OCI-LY7 (cell line): ENCODE results near the genes GRB14, SCN9A and SCN7A.

DNA sequence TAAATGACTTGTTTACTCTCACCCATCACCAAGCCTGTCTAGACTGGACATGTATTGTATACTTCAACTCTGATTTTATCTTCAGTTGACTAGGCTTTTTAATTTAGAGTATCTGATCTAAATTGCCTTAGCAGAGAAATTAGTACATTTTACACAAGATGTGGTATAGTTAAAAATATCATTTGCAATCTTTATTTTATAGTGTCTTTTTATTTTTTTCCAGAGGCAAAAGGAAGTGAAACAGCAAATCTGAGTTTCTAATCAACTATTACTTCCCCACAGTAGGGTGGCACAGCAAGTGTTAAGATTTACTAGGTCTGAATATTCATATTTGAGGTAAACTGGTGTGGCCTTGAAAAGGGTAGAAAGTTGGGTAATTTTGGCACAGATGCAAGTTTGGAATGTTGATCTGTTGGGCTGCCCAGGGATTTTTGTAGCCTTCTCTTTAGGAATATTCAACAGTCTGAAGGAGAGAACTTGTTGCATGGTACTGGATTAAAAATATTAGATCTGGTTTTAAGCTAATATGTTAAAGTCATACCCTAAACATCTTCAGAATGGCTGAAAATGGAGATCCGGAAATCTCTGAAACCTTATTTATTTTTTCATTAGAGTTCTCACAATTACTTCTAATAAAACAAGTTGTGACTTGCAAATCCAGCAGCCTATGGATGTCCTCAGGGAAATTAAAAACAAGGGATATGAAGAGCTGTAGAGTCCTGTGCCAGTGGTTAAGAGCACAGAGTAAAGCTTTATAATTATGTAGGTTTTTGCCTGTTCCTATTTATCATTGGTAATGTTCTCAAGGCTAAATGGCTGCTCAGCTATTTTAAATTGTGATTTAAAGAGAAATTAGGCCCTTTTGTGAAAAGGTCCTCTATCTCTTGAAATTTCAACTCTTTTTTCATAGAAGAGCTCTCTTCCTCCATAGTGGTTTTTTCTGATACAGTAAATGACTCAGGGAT, 10.8 kb downstream of the TANK start:
- PRO-cap = no peak
- RAMPAGE, long total RNA = no peak

- PRO-cap = bidirectional peak, plus-strand start at chr2:161243547, minus-strand start at chr2:161243363
- RAMPAGE, long total RNA = no peak
Measured at GRCh38 chr2:161243103-161243826, 65.0 kb upstream of the PSMD14 start.

DNA sequence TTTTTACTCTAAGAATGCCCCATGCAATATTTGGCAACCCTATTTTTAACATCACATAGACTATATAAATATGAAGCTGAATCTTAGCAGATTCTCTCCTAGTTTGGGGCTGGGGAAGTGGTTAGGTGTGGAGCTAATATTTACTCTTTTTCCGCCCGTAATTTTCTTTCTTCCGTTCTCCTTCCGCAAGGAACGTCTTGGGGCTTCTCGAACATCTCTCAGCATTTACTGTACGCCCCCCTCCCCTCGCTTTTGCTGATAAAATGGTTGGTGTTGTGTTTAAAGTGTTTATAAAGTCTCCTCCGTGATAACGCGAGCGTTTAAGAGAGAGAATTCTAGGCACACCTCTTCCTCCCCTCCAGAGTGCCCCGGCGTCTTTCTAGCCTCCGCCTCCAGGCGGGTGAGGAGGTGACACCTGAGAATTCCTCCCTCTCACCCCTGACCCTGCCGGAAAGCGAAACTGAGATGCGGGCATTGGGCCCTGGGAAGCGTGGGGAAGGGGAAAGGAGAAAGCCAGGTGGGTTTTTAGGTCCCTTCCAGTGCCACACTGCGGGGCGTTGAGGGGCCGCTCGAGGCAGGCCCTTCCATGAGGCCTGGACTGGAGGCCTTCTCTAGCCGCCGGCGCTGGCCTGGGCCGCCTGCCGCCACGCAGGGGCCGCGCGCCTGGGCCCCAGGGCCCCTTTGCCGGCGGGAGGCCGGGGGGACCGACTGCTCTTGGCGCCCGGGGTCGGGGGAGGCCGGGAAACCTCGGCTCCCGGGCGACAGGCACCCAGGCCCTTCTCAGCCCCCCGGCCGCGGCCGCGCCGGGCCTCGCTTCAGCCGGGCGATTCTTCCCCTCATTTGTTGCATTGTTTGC, 63.6 kb upstream of the PSMD14 start:
- PRO-cap = bidirectional peak, plus-strand start at position 361 of the sequence, minus-strand start at position 254 of the sequence
- RAMPAGE, long total RNA = no peak

DNA sequence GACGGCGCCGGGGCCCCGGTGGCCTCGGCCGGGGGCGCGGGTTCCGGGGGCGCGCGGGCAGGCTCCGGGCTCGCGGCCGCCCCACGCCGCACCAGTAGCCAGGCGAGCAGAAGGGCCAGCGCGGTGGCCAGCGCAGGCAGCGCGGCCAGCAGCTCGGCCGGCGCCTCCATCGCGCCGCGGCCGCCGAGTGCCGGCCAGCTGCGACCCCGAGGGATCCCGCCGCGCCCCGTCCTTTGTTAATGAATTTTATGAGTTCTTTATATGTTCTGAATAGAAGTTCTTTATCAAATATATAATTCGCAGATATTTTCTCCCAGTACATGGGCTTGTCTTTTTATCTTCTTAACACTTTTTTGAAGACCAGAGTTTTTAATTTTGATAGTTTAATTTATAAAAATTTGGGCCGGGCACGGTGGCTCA, 32.9 kb downstream of the PSMD14 start:
- PRO-cap = no peak
- RAMPAGE, long total RNA = no peak

- PRO-cap = no peak
- RAMPAGE, long total RNA = no peak
Measured at GRCh38 chr2:162712181-162712662, 126.3 kb downstream of the KCNH7 start.

GRCh38 chr2:162839316-162839898, 840 bp upstream of the KCNH7 start:
- PRO-cap = no peak
- RAMPAGE, long total RNA = no peak

DNA sequence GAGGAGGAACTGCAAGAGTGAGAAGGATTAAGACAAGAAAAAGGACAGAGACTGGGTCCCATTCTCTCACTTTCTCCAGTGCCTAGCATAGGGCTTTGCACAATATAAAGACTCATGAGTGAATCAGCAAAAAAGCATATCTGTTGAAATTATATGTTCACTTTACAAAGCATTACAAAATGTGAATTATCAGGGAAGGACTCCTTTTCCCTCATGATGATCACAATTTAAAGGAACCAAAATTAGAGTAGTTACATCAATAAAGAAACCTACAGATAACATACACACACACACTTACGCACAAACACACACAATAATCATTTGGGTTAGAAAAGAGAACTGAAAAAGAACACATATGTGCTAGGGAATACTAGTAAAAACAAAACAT, 42.5 kb downstream of the FIGN start:
- PRO-cap = no peak
- RAMPAGE, long total RNA = no peak

DNA sequence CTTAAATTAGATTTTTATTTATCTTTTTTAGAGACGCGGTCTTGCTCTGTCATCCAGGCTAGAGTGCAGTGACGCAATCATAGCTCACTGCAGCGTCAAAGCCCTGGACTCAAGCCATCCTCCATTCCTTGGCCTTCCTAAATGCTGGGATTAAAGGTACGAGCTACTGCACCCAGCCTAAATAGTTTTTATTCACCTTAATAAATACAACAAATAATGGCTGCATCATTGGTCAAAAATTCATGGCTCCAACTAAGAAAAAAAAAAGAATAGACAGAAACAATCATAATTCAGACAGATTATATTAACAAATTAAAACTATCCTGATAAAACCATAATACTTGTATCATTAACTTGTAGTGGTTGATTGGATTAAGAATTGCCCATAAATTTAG, 415.8 kb upstream of the FIGN start:
- PRO-cap = no peak
- RAMPAGE, long total RNA = no peak

DNA sequence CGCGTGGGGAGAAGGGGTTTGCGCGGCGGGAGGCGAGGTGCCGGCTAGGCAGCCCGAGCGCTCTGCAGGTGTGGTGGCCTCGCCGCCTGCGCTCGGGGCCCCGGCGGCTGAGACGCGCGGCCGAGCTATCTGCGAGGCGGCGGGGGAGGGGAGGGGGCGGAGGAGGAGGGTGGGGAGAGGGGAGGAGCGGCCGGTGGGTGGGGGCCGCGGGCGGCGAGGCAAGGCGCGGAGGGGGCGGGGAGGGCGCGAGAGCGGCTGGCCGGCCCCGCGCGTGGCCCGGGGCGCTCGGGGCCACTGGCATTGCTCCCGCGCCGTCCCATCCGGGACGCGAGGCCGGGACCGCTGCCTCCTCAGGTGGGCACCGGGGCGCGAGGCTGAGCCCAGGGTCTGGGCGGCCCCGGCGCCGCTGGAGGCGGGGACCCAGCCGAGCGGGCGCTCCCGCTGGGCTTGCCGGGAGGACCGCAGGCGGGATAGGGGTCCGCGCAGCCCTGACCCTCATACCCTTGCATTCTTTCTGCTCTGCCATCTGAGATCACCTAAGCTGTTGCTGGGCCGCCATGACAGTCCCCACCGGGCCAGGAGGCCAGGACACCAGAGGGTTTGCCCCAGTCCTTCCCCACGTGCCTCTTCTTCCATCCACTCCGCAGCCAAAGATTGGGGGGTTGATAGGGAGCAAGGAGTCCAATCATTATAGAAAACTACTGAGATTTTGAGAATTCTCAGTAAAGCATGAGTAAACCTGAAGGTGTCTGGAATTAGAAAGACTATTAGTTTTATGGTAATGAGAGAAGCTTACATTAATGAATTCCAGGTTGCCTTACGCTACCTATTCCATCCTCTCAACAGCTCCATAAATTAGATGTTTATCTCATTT, at the start of gene GRB14:
TSS of gene GRB14 (minus strand) at position 133 of the 874 bp plus-strand sequence.
- PRO-cap = no peak
- RAMPAGE, long total RNA = no peak

GRCh38 chr2:164652340-164652958, 31.2 kb upstream of the GRB14 start:
- PRO-cap = no peak
- RAMPAGE, long total RNA = no peak

DNA sequence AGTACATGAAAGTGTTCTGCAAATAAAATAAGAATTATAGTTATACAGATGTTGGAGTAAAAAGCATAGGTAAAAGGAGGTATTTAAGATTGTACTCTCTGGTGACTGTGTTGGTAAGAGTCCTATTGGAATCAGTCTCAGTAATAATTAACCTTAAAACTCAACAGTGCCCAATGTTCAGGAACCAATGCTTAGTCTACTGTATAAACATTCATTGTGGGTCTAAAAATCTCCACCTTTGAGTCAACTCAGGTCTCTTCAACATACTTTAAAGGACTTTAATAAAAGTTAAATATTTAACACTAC, 90.0 kb upstream of the GRB14 start:
- PRO-cap = no peak
- RAMPAGE, long total RNA = no peak

GRCh38 chr2:164733850-164734511, 107.6 kb downstream of the COBLL1 start:
- PRO-cap = no peak
- RAMPAGE, long total RNA = no peak

DNA sequence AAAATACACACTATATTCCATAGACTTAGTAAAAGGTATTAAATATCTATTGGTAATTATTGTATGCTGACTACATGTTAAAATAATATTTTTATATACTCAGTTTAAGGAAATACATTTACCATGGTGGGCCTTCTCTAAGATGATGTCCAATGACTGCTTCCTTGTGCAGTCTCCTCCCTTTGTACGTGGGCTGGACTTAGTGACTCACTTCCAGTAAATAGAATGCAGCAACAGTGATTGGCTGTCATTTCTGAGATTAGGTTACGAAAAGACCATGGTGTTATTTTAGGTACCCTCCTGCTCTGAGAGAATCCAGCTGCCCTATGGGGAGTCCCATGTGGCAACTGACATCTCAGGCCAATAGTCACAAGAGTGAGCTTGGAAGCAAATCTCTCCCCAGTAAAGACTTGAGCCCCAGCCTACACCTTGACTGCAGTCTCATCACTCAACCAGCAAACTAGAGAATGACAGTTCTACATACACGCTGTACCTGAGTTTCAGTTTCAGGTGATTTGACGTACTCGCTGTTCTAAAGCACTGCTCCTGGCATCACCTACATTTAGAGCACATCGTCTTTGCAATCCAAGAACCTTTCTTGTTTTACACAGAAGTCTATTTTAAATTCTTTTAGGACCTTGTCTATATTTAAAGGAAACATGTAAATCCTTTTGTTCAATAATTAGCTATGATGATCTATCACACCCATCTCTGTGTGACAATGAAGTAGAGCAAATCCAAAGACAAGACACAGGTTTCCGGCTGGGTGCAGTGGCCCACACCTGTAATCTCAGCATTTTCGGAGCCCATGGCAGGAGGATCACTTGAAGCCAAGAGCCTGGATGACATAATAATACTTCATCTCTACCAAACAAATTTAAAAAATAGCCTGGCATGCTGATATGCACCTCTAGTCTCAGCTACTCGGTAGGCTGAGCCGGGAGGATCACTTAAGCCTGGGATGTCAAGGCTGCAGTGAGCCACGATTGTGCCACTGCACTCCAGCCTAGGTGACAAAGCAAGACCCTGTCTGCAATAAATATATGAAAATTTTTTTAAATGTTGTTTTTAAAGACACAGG, 87.2 kb downstream of the COBLL1 start:
- PRO-cap = bidirectional peak, plus-strand start at position 402 of the sequence, minus-strand start at position 154 of the sequence
- RAMPAGE, long total RNA = no peak

DNA sequence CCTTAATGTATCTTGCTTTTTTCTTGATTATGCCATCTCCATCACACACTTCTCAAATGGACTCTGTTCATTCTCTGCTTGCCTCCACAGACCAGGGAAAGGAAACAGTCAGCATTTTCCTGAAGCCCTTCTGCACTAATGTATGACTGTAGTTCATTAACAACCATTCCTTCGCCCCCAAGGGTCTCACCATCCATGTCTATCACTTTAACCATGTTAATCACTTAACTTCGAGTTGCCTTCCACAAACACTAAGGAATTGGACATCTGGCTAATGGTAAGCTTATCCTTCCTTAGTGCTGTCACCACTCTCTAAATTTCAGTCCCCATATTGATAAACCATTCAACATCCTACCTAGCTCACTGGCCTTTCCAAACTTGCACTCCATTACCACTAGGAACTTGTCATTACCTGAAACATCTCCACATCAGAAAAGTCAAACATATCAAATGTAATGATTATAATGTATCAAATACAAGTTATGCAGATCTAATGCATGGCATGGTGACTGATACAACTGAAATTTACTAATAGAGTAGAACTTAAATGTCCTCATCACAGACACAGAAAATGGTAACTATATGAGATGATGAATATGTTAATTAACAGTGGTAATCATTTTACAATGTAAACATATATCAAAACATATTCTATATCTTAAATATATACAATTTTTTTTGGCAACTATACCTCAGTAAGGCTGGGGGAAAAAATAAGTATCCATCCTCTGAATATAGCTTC, 54.6 kb downstream of the COBLL1 start:
- PRO-cap = no peak
- RAMPAGE, long total RNA = no peak

GRCh38 chr2:164808657-164809155, 32.9 kb downstream of the COBLL1 start:
- PRO-cap = no peak
- RAMPAGE, long total RNA = no peak

DNA sequence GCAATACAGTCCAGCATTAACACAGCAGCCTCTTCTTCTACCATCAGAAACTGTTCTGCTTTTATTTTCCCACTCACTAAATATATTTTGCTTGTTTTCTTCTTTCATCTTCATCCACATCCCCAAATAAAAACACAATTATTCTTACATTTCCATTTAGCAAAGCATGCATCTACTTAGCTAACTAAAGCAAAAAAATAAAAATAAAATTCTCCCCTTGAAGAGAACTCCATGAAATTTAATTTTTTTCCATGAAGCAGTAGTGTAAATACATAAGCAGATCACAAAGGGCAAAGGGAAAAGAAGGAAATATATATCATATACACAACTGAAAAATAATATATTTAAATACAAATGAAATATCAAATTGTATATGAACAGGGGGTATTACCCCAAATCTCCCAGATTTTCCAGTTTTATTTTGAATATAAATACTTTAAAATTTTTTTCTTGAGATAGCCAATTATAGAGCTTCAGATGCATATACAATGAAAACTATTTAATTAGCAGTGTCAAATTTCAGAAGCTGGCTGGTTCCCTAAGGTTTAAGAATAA, 12.2 kb downstream of the COBLL1 start:
- PRO-cap = no peak
- RAMPAGE, long total RNA = no peak

DNA sequence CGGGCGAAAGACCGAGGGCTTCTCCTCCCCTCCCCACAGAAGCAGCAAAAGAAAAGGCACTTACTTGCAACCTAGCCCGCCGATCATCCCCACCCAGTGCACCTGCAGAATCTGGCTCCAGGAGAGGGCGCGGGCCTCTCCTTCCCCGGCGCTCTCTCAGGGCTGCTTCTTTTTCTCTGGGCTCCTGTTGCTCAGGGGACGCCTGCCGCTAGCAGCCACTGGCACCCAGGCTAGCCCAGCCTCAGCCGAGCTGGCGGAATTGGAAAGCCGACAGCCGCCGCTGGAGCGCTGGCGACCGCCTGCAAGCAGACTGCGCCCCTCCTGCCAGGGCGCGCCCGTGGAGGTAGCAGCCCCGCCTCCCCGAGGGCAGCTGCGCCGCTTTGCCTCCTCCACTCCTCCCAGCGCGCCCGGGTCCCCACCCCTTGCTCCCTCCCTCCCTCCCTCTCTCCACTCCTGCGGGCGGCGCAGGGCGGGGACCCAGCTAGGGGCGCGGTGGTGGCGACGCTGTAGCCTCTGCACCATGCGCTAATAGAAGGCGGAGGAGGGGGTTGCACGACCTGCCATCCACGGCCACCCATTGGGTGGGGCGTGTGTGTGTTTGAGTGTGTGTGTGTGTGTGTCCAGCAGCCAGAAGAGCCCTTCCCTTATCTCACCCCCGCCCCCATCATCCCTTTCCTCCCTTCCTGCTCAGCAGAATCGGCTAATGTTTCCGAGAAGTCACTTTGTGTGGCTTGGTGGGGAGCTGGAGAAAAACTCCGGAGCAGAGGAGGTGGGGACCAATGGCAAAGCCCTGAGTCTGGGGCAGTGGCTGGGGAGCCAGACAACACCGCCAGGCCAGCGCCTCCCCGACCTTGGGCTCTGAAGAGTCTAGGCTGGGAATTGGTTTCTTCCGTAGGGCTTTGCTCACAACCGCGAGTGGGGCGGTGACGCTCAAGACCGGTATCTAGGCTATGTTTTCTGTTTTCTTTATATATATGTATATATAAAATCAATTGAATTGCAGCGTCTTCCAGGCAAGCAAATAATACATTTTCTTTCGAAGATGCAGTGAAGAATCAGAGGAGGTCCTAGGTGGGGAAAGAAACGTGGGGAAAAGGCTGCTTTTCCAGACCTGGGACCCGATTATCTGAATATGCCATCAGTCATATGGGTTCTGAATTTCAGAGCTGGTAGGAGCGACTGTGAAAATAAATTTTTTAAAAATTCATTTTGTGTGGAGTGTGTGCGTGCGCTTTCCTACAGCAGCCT, at the start of gene SCN9A:
TSS of gene SCN9A (minus strand) at position 312 of the 1,248 bp plus-strand sequence.
- PRO-cap = no peak
- RAMPAGE, long total RNA = no peak

- PRO-cap = no peak
- RAMPAGE, long total RNA = no peak
Measured at GRCh38 chr2:166493809-166494620, at the start of gene SCN7A. Gene SCN7A, minus strand, starts transcription at chr2:166494249.

DNA sequence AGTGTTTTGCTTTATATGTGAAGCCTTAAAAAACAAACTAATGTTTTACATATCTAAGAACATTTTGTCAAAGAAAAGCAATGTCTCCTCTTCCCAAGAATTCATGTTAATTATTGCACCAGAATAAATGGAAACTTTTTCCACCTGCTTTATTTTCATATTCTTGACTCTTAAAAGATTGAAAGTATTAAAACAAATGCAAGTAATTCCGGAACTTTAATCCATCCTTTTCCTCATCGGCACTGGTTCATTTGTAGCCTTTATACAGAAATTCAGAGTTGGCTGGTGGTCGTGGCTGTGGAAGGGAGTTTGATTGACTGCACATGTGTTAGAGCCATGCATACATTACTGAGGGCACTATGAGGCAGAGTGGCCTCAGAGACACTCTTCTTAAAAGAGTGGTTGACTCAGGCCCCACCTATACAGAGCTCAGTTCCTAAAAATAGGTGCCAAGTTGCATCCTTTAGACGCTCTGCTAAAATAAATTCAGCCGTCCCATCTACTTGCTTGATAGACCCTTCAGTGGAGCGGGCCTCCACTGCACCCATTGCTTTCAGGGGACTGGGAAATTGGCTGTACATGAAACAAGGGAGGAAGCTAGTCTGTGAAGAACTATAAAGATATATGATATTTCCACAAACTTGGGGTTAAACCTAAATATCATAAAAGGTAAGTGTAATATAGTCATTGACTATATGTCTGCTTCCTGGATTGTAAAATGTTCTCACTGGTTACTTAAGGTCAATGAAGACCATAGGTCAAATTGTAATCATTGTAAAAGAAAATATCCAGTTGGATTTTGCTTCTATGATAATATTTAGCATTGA, 105.7 kb upstream of the B3GALT1 start:
- PRO-cap = no peak
- RAMPAGE, long total RNA = no peak

- PRO-cap = no peak
- RAMPAGE, long total RNA = no peak
Measured at GRCh38 chr2:167335378-167335996, 42.7 kb downstream of the B3GALT1 start.